Jejunum (tissue), 1 donor: ENCODE results near the genes RBCK1 and TBC1D20.

- PRO-cap: unidirectional peak, minus-strand start at chr20:326998
These were observed 1.3 kb downstream of the SOX12 start for GRCh38 chr20:326515-327218.

DNA sequence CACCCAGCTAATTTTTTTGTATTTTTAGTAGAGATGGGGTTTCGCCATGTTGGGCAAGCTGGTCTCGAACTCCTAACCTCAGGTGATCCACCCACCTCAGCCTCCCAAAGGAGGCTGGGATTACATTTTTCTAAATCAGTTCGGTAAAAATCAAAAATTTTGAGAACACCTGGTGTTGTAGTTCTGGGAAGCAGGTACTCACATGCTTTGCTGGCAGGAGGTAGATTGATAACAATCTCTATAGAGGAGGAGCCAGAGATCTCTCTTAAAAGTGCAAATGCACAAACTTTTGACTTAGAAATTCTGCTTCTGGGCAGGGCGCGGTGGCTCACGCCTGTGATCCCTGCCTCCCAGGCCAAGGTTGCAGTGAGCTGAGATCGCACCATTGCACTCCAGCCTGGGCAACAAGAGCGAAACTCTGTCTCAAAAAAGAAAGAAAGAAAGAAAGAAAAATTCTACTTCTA is 14.6 kb upstream of the TRIB3 start:
- PRO-cap: no peak

GRCh38 chr20:399990-400705 is 8.0 kb upstream of the RBCK1 start:
- PRO-cap: no peak

DNA sequence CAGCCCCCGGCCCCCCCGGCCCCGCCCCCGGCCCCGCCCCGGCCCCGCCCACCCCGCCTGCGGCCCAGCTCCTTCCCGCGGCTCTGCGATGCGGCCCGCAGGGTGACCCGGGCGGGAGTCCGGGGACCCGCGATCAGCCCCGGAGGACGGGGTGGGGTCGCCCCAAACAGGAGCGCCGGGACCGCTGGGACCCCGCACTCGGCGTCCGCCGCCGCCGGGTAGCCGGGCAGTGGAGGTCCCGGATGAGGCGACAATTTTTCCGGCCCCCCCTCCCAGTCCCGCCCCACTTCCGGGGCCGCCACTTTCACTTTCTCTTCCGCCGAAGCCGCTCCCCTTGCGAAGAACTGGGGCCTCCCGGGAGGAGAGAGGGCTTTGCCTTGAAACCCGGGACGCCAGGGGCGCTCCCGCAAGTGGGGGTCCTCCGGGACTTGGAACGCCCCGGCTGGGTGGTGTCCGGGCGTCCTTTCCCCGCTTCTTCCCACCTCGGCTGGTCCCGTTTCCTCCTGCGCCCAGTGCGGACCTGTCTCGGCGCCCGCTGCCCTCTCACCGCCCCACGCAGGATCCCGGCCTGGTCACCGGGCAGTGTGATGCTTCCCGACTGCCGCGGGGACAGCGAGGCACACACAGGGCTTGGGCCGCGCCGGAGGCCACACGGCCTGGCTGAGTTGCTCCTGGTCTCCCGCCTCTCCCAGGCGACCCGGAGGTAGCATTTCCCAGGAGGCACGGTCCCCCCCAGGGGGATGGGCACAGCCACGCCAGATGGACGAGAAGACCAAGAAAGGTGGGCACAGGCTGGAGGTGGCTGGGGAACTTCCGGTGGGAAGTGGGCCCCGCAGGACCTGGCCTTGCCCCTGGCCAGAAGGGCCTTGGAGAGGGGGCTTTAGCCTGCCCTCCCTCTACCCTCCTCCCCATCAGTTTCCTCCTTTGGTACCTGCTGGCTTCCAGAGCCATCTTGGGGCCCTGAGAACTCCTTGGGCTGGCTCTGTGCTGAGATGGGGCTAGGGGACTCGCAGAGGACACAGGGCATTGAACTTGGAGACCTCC is at the start of gene RBCK1:
TSS of gene RBCK1 (plus strand) at position 301 of the 1,044 bp plus-strand sequence.
- PRO-cap: bidirectional peak, plus-strand start at position 100 of the sequence, minus-strand start outside the sequence; bidirectional peak, plus-strand start at position 337 of the sequence, minus-strand start at position 220 of the sequence

- PRO-cap: no peak
These were observed 868 bp downstream of the RBCK1 start for GRCh38 chr20:409043-409290.

DNA sequence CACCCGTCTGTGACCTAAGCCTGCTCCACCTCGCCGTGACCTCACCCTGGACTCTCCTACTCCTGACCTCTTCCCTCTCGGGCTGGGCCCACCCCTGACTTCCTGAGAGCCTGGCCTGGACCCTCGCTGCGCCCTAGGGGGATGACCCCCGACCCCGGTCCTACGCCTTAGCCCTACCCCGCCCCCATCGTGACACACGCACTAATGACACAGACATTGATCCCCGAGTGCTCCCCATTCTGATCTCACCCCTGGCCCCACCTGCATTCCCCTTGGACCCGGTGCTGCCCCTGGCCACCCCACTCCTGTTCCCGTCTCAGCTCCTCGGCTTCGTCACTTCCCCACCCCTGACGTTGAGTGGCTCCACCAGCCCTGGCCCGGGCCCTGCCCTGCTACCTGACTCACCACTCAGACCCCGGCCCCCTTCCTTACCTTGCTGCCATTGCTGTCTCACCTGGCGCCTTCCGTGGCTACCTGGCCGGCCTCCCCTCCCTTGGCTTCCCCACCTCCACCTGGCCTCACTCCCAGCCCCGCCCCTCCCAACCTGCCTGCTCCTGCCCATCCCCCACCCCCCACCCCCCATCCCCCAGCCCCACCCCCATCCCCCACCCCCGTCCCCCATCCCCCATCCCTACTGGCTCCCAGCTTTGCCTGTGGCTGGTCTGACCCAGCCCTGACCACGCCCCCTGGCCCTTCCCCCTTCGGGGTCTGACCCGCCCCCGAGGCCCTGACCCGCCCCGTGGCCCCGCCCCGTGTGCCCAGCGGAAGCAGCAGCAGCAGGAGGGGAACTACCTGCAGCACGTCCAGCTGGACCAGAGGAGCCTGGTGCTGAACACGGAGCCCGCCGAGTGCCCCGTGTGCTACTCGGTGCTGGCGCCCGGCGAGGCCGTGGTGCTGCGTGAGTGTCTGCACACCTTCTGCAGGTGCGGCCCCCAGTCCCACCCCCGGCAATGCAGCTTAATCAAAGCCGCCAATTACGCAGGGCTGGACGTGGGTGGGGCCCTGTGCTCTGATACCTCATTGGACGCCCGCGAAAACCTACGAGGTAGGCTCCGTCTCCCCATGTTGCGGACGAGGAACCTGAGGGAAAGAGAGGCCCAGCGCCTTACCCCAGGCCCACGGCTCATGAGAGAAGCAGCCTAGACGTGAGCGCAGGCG is 12.4 kb downstream of the RBCK1 start:
- PRO-cap: no peak

DNA sequence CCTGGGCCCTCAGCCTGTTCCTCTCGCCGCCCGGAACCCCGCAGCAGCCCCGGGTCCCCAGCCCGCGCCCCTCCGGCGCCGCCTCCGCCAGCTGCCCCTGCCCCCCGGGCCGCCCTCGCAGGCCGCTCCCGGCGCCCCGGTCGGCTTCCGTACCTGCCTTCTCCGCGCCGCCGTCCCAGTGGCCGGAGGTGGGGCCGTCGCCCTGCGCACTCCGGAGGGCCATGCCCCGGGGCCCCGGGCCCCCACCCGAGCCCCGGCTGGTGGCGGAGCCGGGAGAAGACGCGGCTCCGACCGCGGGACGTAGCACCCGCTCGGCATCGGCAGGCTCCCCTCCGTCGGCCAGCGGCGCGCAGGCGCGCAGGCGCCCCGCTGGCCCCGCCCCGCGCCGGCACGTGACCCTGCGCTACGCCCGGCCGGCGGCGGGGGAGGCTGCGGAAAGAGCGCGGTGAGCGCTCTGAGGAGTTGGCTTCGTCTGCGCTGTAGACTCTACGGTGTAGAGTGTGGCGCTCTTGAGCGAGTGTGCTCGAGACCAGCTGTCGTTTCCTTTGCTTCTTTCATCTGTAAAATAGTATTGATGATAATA is at the start of gene TBC1D20:
TSS of gene TBC1D20 (minus strand) at position 351 of the 583 bp plus-strand sequence.
- PRO-cap: bidirectional peak, plus-strand start at position 436 of the sequence, minus-strand start at position 344 of the sequence

DNA sequence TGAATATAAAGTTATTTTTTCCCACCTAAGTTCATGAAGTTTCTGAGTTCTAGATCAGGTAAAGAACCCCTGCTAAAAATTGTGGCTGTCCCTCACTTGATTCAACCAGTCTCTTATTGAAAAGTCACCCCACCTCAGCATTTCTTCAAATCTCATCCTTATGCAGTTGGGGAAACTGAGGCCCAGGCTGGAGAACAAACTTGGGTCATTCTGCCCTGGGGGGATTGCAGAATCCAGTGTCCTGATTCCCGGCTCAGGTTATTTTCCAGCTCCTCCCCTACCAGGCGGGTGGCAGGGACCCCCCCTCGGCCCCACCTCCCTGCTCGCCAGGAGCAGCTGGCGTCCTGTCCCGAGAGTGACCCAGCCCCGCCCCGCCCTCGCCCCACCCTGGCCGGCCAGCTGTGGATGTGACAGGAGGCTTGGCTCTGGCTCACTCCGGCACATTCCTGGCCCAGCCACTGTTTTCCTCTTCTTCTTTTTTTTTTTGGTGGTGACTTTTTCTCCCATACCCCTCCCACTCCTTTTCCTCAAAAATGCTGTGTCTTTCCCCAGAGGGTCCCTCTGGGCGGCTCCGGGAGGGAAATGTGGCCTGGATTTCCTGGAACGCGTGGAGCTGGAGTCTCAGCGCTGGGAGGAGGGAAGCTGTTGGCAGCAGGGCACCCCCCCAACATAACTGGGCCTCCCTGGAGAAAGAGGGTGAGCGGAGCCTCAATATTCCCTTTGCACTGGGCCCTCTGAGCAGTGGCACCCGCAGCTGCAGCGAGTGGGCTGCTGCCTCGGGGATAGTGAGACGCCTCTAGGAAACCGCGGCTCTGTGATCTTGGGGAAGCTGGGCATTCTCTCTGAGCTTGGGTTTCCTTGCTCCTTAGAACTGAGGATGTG is 28.2 kb upstream of the CSNK2A1 start:
- PRO-cap: no peak

DNA sequence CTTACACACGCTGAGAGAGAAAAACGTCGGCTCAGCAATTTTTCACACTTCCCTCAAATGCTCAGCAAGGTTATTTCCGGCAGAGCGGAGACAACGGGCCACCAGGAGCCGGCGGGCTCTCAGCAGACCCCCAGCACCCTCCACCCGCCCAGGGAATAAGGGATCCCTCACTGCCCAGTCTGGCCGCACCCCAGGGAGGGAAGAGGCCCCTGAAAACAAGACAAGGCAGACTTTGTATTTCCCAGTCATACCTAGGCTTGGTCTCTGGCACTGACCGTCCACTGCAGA is 2.8 kb downstream of the SCRT2 start:
- PRO-cap: no peak

- PRO-cap: no peak
These were observed 7.1 kb upstream of the FKBP1A start for GRCh38 chr20:1399785-1400431.

DNA sequence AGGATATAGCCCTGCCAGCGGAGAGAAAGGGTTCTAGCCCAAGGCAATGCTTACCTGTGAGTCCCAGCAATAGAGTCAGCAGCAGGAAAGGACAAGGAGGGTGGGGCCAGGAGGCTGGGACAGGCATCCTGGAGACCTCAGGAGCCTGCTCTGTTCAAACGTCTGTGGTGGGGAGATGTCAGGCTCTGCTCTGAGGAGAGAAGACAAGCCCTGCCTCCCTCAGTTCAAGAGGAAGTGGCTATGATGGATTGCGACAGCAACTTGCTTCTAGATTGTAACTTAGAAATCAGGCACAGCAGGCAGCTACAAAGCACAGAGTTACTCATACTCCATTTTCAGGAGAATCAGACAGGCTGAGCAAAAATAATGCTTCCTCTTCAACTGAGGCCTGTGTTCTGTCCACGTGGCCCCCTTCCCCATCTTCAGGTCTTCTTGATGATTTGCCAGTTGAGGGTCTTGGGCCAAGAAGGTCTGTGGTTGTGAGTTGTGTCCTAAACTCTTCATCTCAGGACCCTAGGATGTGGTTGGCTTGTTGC is 31.1 kb upstream of the SIRPD start:
- PRO-cap: no peak

DNA sequence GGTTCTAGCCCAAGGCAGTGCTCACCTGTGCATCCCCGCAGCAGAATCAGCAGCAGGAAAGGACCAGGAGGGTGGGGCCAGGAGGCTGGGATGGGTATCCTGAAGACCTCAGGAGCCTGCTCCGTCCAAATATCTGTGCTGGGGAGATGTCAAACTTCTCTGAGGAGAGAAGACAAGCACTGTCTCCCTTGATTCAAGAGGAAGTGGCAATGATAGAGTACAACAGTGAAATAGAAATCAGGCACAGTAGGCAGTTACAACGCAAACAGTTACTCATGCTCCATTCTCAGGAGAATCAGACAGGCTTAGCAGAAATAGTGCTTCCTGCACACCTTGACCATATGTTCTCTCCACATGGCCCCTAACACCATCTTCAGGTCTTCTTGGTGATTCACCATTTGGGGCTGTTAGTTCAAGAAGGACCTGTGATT is 28.7 kb upstream of the SIRPG start:
- PRO-cap: no peak

- PRO-cap: bidirectional peak, plus-strand start at chr20:1803821, minus-strand start at chr20:1803678
These were observed 92.0 kb upstream of the SIRPA start for GRCh38 chr20:1802898-1803970.

DNA sequence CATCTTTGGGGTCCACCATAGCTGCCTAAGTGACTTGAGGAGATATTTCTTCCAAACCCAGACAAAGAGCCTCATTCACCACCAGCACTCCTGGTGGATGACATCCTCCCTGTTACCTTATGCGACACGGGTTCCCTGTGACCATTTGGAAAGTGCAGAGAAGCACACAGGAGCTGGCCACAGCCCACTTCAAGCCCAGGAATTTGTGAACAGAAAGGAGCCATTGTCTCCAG is 83.6 kb upstream of the SIRPA start:
- PRO-cap: no peak

DNA sequence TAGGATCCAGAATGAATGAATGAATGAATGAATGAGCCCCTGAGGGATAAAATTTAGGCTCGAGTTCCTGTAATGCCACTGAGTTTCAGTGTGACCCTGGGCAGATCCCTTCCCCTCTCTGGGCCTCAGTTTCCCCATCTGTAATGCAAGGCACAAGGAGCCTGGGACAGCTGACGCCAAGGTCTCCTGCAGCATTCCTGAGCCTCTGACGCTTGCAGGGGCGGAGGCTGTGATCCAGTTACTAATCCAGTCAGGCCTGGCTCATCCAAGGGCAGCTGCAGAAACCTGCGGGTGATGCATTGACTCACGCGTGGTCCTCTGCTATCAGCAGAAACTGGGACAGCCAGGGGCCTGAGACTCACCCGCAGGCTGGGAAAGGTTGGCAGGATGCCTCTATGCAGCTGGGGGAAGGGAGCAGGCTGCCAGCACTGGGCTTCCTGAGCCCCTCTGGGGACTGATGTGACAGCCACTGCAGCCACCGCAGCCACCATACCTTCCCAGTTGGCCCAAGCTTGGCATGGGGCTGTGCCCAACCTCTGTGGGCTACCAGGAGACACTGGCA is 65.0 kb upstream of the SIRPA start:
- PRO-cap: no peak

DNA sequence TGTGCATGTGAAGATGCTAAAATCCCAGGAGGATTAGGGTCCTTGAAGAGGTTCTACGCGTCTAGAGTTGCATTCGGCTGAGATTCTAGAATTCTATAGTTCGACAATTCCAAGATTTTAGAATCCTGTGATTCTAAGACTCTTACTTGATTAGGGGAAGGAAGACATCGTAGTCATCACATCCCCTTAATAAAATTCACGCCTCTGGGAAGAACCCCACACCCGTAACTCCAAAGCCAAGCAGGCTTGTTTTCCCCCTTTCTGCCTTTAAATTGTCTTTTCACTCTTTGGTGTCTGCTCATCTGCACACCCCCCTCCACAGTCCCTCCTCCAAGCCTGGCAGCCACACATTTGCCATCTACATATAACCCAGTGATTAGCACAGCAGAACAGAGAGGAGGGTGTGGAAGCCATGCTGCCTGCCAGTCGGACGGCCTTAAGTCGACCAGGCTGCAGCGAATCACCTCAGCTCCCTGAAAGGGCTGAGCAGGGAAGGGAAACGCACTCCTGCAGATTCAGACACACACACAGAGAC is 11.5 kb upstream of the SIRPA start:
- PRO-cap: no peak

DNA sequence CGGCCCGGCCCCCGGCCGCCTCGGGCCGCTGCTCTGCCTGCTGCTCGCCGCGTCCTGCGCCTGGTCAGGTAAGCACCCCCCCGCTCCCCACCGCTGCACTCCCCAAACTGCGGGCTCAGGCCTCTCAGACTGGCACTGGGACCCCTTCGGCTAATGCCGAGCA is 133 bp downstream of the SIRPA start:
- PRO-cap: no peak

DNA sequence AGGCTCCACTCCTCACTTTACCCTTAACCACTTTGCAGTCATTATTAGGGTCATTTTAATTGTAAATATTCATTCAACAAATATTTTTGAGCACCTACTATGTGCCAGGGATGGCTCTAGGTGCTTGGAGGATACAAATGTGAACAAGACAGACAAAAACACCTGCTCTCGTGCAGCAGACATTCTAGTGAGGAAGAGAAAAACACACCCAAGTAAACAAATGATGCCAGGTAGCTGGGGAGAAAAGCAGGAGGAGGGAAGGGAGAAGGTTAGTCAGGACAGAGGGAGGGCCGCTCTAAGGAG is 7.1 kb downstream of the SIRPA start:
- PRO-cap: no peak

GRCh38 chr20:1903895-1904152 is 8.6 kb downstream of the SIRPA start:
- PRO-cap: no peak

DNA sequence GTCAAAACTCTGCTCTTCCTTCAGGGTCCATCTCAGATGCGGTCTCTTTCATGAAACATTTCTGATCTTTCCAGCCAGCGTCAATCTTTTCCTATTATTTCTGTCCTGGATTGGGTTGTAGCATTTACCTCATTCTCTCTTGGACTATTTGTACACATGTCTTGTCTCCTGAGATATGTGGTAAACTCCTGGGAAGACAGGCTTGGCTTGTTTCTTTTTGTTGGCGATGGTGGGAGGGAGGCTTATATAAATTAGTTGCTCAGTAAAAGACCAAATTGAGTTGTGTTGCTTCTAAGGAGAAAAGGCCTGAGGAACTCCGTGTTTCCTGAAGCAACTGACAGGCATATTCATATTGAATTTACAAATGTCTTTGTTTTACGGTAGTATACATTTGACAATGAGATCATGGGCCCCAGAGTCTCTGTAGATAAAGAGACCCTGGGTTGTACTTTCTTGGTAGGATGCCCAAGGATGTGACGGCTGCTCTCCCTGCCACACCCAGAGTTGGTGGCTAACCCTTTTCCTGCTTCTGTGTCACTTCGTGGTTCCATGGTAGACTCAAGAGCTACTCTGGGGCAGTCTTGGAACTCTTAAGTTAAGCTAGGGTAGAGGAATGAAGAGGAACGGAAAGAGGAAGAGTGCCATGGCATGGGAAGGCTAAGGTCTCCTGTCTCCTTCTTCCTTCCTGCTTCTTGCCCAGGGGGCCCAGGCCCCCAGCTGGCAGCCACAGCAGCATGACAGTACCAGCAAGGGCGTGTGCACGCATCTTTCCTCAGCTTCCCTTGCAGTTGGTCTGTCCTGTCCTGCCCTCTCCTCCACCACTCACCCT is 40.1 kb upstream of the TGM3 start:
- PRO-cap: no peak